Measurements from ENCODE around the gene CPLANE1.

DNA sequence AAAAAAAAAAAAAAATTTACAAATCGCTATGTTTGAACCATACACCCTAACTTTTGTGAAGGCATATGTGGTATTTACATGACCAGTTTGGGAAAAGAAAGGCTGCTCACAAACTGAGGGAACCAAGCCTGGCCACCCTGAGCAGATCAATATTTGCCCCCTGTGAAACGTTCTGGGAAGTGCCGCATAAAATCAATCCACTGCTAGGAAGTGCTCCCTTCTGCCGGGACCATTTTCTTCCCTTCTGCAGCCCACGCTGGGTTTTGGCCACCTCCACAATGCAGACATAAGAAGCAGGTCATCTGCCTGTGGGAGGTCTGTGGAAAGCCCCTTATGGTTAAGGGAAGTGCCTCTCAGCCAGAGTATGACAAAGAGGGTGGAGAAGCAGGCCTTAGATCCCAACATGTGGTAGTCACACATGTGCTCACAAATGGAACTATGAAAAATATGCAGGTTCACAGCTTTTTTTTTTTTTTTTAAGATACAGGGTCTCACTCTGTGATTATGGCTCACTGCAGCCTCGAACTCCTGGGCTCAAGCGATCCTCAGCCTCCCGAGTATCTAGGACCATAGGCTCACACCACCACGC, 82.8 kb downstream of the SLC1A3 start:
- PRO-cap: no peak

- PRO-cap: bidirectional peak, plus-strand start at chr5:36690581, minus-strand start at chr5:36690461
Measured at GRCh38 chr5:36689830-36690884, 83.8 kb downstream of the SLC1A3 start.

DNA sequence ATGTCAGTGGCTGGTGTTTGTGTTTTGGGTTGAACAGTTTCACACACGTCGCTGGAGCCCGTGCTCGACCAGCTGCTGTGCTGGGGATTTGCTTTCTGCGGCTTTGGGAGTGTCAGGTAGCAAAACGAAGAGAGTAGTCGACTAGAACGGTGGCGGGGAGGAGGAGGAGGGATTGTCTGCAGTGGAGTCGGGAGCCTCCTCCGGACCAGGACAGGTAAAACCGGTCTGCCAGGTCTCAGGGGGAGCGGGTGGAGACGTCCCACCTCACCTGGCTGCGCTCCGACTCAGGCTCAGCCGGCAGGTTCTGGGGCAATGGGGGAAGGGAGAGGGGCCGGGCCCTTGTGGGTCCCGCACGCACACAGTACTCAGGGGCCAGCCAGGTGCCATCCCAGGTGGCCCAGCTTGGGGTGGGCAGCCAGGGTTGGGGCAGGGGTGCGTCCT, 131.4 kb upstream of the NIPBL start:
- PRO-cap: bidirectional peak, plus-strand start at position 312 of the sequence, minus-strand start at position 166 of the sequence

- PRO-cap: no peak
Measured at GRCh38 chr5:36770171-36770637, 106.4 kb upstream of the NIPBL start.

DNA sequence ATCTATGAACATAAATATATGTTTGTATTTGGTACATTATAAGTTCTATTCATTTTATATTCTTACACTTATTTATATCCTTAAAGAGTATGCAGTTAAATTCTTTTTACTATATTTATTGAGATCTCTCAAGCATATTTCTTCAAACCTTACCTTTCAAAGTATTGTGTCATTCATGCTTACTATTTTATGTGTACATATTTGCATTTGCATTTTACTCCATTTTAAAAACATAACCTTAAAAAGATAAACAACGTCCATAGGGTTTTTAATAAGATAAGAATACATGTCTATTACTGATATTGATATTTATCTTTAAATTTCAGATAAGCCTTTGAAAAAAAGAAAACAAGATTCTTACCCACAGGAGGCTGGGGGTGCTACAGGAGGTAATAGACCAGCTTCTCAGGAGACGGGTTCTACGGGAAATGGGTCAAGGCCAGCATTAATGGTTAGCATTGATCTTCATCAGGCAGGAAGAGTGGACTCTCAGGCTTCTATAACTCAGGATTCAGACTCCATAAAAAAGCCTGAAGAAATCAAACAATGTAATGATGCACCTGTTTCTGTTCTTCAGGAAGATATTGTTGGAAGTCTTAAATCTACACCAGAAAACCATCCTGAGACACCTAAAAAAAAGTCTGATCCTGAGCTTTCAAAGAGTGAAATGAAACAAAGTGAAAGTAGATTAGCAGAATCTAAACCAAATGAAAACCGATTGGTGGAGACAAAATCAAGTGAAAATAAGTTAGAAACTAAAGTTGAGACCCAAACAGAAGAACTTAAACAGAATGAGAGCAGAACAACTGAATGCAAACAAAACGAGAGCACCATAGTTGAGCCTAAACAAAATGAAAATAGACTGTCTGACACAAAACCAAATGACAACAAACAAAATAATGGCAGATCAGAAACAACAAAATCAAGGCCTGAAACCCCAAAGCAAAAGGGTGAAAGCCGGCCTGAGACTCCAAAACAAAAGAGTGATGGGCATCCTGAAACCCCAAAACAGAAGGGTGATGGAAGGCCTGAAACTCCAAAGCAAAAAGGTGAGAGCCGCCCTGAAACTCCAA, 108.1 kb downstream of the NIPBL start:
- PRO-cap: no peak

- PRO-cap: no peak
Measured at GRCh38 chr5:37072038-37072481, 177.1 kb downstream of the CPLANE1 start.

GRCh38 chr5:37248777-37249929, at the start of gene CPLANE1:
Gene CPLANE1, minus strand, starts transcription at chr5:37249376.
- PRO-cap: bidirectional peak, plus-strand start at chr5:37249110, minus-strand start at chr5:37248927; bidirectional peak, plus-strand start at chr5:37249288, minus-strand start at chr5:37249370

DNA sequence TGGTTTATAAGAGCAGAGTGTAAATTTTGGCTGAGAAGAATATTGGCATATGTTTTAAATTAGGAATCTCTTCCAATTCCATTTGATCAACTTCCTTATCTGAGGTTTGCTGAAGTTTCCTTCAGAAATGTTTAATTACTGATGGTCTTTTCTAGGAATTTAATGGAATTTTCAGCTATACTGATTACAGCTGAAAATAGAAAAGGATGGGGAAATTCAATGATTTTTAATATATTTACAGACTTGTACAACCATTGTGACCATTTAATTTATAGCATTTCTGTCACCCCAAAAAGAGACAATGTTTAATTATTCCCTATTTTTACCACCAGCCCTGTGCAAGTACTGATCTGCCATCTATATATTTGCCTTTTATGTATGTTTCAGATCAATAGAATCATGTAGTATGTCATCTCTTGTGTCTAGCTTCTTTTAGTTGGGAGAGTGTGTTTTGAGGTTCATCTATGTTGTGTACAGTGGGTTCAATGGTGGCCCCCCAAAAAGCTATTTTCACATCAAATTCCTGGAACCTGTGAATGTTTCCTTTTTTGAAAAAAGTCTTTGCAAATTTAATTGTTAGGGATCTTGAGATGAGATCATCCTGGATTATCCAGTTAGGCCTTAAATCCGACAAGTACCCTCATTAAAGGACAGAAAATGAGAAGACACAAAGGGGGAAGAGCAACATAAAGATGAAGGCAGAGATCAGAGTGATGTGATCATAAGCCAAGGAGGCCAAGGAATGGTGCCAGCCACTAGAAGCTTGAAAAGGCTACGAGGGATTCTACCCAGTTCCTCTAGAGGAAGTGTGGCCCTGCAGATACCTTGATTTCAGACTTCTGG, 211.1 kb downstream of the WDR70 start:
- PRO-cap: no peak

- PRO-cap: no peak
Measured at GRCh38 chr5:37671973-37672646, 167.7 kb downstream of the GDNF start.

- PRO-cap: bidirectional peak, plus-strand start at chr5:37837031, minus-strand start at chr5:37836978
Measured at GRCh38 chr5:37836592-37837355, 3.1 kb downstream of the GDNF start.

- PRO-cap: unidirectional peak, minus-strand start at chr5:38257989
Measured at GRCh38 chr5:38257741-38258277, 550 bp upstream of the EGFLAM start.

GRCh38 chr5:38494012-38494476, 62.4 kb downstream of the LIFR start:
- PRO-cap: no peak

DNA sequence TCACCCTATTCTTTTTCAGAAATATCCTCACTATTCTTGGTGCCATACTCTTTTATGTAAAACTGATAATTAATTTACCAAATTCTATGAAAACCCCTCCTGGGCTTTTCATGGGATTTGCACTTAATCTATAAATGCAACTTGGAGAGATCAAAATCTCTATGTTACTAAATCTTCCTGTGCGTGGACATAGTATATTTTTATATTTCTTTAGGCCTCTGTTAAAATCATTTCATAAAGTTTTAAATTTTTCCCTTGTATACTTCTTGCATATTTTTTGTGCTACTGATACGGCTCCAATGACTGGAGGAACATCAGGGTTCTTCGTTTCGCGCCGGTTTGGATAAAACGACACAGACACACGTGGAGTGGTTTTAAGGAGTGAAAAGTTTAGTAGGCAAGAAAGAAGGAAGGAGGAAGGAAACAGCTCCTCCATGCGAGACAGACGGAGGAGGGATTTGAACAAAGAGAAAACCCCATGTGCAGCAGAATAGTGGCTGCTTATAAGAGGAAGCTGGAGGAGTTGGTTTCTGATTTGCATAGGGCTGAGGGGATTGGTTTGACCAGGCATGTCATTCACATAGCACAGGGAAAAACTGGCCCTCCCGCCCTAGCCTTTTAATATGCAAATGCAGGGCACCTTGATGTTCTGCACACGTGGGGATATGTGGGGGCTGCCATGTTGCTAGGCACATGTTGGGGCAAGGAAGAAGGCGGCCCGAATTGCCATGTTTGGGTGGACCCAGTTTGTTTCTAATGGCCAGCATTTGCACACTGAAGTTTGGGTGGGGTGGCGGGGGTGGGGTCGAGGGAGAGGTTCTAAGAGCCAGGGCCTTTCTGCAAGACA, 42.0 kb downstream of the OSMR start:
- PRO-cap: no peak

DNA sequence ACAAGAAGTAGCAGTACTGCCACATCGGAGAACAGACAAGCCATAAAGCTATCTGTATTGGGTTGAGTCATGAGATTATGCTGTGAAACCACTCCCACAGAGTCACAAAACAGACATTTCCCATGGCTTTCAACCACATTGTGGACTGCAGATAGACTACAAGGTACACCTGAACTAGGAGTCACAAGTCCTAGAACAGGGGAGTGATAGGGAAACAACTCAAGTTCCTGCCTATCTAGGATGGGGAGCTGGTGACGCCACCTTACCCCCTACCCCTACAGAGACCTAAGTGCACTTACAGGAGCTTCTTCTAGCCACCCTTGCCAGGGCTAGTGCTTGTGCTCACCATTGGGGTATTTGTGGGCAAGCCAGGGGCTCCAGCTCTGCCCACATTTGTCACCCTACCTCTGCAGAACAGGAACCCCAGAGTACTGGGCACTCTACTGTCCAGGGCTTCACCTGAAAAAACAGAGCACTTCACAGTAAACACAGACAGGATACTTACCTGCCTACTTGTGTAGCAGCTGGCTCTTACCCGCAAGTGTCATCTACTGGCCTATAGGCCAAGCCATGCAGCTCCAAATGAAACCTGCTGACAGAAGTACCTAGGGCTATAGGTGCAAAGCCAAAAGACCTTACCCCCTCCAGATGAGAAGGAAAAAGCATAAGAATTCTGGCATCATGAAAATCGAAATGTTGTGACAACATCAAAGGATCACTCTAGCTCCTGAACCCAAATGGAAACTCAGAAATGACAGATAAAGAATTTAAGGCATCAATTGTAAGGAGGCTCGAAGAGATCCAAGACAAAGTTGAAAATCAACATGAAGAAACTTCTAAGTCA, 47.0 kb downstream of the OSMR start:
- PRO-cap: no peak

- PRO-cap: no peak
Measured at GRCh38 chr5:38909278-38910084, 63.7 kb downstream of the OSMR start.

- PRO-cap: no peak
Measured at GRCh38 chr5:38940232-38941377, 94.8 kb downstream of the OSMR start.

DNA sequence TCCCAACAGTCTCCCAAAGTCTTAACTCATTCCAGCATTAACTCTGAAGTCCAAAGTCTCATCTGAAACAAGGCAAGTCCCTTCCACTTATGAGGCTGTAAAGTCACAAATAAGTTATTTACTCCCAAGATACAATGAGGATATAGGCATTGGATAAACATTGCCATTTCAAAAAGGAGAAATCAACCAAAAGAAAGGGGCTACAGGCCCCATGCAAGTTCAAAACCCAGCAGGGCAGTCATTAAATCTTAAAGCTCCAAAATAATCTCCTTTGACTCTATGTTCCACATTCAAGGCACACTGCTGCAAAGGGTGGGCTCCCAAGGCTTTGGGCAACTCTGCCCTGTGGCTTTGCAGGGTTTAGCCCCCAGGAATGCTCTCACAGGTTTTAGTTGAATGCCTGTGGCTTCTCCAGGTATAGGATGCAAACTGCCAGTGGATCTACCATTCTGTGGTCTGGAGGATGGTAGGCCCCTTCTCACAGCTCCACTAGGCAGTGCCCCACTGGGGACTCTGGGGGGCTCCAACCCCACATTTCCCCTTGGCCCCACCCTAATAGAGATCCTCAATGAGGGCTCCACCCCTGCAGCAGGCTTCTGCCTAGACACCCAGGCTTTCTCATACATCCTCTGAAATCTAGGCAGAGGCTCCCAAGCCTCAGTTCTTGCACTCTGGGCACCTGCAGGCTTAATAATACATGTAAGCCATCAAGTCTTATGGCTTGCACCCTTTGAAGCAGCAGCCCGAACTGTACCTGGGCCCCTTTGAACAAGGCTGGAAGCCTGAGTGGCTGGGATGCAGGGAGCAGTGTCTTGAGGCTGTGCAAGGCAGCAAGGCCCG, 8.5 kb downstream of the RICTOR start:
- PRO-cap: no peak

DNA sequence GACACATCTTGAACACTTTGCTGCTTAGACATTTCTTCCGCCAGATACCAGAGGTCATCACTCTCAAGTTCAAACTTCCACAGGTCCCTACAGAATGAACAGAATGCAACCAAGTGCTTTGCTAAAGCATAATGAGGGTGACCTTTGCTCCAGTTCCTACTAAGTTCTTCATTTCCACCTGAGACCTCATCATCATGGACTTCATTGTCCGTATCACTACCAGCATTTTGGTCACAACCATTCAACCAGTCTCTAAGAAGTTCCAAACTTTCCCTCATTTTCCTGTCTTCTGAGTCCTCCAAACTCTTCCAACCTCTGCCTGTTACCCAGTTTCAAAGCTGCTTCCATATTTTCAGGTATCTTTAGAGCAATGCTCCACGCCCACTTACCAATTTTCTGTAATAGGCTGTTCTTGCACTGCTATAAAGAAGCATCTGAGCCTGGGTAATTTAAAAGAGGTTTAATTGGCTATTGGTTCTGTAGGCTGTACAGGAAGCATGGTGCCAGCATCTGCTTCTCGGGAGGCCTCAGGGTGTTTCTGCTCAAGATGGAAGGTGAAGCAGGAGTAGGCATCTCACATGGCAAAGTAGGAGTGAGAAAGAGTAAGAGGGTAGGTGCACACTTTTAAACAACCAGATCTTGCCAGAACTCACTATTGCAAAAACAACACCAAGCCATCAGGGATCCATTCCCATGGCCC, 7.4 kb downstream of the RICTOR start:
- PRO-cap: no peak

GRCh38 chr5:39099326-39099537, 25.0 kb upstream of the RICTOR start:
- PRO-cap: no peak

GRCh38 chr5:39371163-39371631, 6.9 kb upstream of the C9 start:
- PRO-cap: no peak

All from penis (tissue), 1 donor.